ENCODE measurements around a stretch of chr13.

GRCh38 chr13:77053454-77053839 lies 26.5 kb upstream of the FBXL3 start:
- PRO-cap, result no peak

GRCh38 chr13:77144755-77145883 lies 118.2 kb upstream of the FBXL3 start:
- PRO-cap, result no peak

GRCh38 chr13:77157881-77158242 lies 130.9 kb upstream of the FBXL3 start:
- PRO-cap, result no peak

- PRO-cap, result no peak
Observed at GRCh38 chr13:77298032-77298724, 28.7 kb downstream of the MYCBP2 start.

DNA sequence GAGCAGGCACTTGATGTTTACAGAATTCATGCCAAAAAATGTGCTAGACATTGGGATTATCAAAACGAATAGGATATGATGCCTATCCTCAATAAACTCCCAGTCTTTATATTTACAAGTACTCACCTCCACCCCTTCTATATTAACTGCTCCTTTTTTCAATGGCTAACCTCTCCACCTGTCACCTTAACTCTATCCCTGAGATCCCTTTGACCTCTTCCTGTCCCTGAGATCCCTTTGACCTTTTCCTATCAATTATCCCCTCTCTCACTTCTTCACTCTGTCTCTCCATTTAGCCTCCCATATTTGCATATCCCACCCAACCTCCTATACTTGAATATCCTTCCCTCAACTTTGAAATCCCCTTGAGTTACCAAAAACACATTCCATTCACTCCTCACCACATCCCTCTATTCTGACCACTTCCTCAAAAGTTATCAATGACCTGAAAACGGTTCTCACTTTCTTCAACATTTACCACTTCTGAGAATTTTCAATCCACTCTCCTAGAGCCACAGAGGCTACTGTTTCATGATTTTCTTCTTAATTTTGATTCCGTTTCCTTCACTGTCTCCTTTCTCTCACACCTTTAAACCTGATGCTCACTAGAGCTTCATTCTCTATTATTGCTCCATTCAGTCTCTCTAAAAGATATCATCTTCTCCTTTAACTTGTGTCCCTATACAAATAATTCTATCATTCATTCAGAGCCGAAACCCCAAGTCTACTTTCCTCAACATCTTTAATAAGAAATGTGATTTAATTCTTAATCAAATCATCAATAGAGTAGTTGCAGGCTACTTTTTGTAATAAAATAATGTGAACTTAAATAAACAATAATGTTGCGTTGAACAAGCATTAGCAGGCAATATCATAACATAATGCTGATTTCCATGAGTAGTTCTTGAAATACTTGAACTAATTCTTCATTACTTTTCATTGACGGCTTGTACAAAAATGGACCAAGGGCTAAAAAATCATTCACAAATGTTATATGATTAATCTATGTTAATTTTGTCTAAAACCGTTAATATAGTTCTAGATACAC lies 2.9 kb downstream of the MYCBP2 start:
- PRO-cap, result no peak

DNA sequence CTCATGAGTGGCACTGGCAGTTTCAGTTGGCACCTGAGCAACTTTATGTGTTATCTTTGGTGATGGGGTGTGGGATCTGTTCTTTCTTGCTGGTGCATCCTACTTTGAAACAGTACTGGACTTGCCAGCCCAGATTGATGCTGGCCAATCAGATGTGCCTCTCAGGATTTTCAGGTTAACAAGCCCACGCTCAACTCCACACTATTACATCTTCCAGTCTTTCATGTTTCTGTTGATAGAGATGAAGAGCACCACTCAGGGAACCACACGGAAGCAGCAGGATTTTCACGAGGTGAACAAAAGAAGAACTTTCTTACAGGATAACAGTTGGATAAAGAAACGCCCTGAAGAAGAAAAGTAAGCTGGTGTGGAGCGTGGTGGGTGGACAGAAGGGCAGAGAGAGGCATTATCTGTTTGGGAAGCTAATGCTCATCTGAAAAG lies 20.9 kb downstream of the SCEL start:
- PRO-cap, result no peak

- PRO-cap, result no peak
Observed at GRCh38 chr13:77767272-77768086, 70.0 kb downstream of the SLAIN1 start.

GRCh38 chr13:77836306-77836935 lies 82.2 kb downstream of the EDNRB start:
- PRO-cap, result no peak

DNA sequence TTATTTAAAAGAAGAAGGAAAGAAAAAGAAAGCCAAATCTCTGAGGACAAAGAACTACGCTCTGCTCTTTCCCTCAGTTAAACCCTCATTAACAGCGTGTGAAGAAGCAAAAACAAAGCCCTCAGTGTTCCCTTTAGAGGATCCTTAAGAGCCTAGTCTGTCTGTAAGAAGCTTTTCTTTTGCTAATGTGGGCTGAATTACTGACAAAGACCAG lies 65.0 kb downstream of the EDNRB start:
- PRO-cap, result no peak

DNA sequence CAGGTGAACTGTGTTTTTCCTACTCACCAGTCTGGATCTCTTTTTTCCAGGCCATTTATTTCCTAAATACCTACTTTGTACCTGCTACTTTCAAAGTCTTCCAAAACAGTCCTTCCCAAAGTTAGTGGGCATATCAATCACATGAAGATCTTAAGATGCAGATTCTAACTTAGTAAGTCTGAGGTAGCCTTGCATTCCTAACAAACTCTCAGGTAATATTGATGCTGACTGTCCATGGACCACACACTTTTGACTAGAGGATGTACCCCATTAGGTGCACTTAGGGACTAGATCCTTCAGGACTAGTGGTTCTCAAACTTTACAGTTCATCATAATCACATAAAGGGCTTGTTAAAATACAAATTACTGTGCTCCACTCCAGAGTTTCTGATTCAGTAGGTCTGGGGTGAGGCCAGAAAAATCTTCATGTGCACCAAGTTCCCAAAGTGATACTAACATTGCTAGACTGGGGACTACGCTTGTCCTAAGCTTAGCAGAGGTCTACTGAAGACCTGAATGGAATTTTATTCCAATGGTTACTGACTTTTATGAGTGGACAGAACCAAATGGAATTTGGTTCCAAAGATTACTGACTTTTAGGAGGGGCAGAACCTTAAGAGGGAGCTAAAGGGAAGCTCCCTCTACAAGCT lies 1.1 kb downstream of the EDNRB start:
- PRO-cap, result no peak

- PRO-cap, result no peak
Observed at GRCh38 chr13:78595795-78596740, 7.3 kb downstream of the POU4F1 start.

GRCh38 chr13:79320543-79321693 lies 85.1 kb downstream of the RBM26 start:
- PRO-cap, result no peak

- PRO-cap, result no peak
Observed at GRCh38 chr13:79378668-79378948, 27.4 kb downstream of the RBM26 start.

GRCh38 chr13:79451528-79452009 lies 29.4 kb upstream of the NDFIP2 start:
- PRO-cap, result no peak

DNA sequence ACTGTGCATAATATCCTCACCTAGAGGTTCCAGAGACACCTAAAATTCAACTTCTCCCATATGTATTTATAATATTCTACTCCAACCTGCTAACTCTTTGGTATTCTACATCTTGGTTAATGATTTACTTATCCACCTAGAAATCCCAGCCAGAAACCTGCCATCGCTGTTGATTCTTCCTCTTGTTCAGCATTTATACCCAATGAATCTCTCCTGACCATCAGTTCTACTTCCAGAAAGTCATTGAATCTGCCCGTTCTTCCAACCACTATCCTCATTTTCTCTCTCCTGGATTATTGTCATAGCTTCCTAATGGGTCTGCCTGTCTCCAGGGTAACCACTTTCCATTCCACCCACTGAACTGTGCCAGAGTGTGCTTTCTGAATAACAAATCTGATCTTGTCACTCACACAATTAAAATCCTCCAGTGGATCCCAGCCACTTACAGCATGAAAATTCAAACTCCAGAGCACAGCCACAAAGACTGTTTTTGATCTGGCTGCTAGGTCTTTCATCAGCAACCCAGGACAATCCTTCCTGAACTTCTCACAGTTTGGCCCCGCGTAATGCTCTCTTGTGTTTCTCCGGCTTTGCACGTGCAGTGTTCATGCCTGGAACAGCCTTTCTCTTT lies 330.6 kb downstream of the SPRY2 start:
- PRO-cap, result no peak

GRCh38 chr13:87674328-87674666 lies 3.1 kb downstream of the SLITRK5 start:
- PRO-cap, result no peak

- PRO-cap, result no peak
Observed at GRCh38 chr13:92135509-92135874, 737.1 kb downstream of the GPC5 start.

- PRO-cap, result no peak
Observed at GRCh38 chr13:93341482-93341842, 114.9 kb downstream of the GPC6 start.

DNA sequence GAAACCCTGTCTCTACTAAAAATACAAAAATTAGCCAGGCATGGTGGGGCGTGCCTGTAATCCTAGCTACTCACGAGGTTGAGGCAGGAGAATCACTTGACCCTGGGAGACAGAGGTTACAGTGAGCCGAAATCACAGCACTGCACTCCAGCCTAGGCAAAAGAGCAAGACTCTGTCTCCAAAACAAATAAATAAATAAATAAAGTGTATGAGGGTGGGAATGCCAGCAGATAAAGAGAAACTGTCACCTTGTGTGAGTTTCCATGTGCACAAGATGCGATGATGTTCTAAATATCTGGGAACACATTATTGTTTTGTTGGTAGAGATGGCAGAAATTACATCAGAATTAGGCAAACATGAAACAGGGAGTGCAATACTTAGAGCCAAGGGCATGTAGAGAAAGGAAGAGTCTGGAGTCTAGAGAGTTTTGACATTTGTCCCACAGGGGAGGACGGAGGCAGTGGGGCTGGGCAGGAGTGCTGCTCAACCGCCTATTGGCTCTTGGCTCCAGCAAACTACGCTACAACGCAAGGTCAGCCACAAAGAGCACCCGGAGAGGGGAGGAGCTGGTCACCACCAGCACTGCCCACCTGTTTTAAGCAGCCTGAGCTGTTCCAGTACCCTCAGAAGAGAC lies 108.4 kb downstream of the ABCC4 start:
- PRO-cap, result no peak

- PRO-cap, result no peak
Observed at GRCh38 chr13:95193375-95193929, 107.8 kb downstream of the ABCC4 start.

Measured in gallbladder (tissue), 1 donor.